BJ (cell line): ENCODE data around the genes RDX, HOATZ and HSPB2.

- CAGE, long polyA plus RNA: no peak
- RRBS: no CpG with 5 or more reads among the region's 12 CpGs
Measured at GRCh38 chr11:108357716-108358376, 109.5 kb downstream of the C11orf65 start.

DNA sequence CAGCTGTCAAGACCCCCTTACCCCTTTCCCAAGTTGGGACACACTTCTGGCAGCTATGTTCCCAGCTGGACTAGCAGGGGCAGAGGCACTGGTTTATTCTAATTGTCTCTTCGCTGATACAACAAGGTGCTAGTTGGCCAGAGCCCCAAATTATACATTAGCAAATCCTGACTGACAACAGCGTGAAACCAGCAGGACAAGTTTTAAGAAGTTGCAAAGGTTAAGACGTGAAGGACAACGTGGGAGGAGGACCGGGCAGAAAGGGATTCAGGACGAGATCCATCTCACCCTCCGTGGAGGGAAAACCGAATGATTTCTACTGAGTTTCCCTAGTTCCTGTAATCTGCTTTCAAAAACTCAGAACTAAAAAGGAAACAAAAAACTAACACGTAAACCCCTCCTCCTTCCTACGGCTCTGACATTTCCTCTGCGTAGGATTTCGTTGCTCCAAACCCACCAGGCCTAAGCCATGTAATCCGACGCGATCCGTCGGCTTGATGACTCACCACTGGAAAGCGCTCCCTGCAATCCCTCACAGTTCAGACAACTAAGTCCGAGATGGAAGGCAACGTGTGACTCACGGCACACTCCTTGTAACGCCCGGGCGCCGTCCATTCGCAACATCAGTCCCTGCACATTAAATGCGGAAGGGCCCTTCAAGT is 758 bp downstream of the POGLUT3 start:
- CAGE, long polyA plus RNA: no peak
- RRBS: no CpG with 5 or more reads among the region's 27 CpGs

- CAGE, long polyA plus RNA: no peak
- RRBS: no CpG with 5 or more reads among the region's 3 CpGs
Measured at GRCh38 chr11:110127929-110128604, 34.9 kb downstream of the ZC3H12C start.

- CAGE, long polyA plus RNA: no peak
- RRBS: 1% methylated on average over 32 of the region's 51 CpGs
Measured at GRCh38 chr11:110295640-110296325, 631 bp downstream of the RDX start.

GRCh38 chr11:110296326-110297330 is at the start of gene RDX:
Gene RDX, minus strand, starts transcription at chr11:110296614.
- CAGE, long polyA plus RNA: start-site peak on the minus strand at chr11:110296483-110296537, 225 and 110 reads in 2 replicates; start-site peak on the minus strand at chr11:110296595-110296637, 116 and 238 reads in 2 replicates
- RRBS: 1% methylated on average over 33 of the region's 106 CpGs

GRCh38 chr11:110462925-110463986 is 33.5 kb downstream of the FDX1 start:
- CAGE, long polyA plus RNA: no peak
- RRBS: no CpG with 5 or more reads among the region's 10 CpGs

GRCh38 chr11:110522256-110522695 is 92.5 kb downstream of the FDX1 start:
- CAGE, long polyA plus RNA: no peak
- RRBS: no CpG with 5 or more reads among the region's 4 CpGs

DNA sequence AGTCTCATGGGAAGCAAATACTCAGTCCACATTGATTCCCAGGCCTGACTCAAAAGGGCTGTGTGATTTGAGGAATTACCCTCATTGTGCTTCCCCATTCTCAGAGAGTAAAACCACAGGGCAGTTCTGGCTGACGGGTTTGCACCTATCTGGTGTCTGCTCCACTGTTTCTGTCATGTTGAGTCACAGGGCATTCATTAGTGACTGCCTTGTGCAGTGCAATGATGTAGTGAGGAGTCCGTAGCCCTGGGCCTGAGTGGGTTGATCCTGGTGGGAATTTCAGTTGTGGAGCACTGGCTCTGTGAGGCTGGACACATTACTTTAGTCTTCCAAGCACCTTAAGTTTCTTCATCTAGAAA is 85.3 kb upstream of the ARHGAP20 start:
- CAGE, long polyA plus RNA: no peak
- RRBS: no CpG with 5 or more reads among the region's 2 CpGs

DNA sequence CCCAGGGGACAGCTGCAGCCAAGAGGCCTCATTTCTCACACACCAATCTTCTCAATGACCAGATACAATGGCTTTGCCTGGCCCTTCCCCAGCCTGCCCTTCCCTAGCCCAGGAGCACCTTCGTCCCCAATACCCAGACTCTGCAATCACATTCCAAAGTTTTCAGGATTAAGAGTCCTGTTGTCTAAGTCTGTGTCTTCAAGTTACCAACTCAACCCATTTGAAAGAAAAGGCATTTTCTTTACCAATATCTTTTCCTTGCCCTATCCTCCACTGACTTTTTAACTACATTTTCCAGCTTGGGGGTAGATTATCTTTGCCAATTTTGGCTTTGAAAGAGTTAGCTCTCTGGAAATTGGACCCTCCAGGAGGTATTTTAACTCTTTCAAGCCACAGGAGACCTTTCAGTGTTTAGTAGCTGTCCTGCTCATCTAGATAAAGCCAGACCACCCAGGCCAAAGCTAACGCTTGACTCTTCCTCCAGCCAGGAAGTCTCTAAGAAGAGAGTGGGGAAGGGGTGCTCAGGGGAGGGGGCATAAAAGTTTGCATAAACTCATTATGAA is 235.2 kb upstream of the ARHGAP20 start:
- CAGE, long polyA plus RNA: no peak
- RRBS: no CpG with 5 or more reads among the region's 2 CpGs

DNA sequence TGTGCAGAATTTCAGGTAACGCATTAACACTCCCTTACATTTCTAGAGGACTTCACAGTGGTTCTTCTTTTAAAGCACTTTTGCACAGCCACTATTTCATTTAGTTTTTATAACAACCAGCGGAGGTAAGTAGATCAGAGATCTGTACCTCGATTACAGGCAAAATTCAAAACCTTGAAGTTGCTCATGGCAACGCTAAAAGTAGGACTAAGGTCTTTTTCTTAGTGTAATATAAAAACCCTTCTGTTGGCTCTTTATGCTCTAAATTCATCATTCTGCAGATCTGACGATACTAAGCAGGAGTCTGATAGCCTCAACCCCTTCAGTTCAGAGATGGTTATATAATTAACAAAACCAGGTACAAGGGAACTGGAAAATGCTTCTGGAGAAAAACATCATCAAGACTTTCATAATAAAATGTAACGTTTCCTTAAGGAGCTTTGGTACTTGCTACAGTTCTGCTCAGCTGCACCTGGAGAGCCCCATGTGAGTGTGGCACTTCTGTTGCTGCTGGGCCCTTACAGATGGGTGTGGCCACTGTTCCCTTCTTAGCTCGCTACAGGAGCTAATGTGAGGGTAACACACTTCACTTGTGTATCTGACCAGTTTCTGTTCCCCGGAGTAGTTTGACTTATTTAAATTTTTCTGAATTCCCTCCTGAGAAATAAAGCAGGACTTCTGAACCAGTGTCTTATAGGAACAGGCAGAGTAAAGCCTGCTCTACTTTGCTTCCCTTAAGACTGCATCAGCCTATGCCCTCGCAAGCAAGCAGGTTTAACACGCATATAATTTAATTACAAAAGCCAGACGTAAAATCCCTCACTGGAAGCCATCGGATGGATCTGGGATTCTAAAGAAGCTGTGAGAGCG is 3.9 kb downstream of the POU2AF3 start:
- CAGE, long polyA plus RNA: no peak
- RRBS: no CpG with 5 or more reads among the region's 13 CpGs

GRCh38 chr11:111308145-111308414 is 9.7 kb downstream of the POU2AF3 start:
- CAGE, long polyA plus RNA: no peak
- RRBS: no CpG with 5 or more reads among the region's 6 CpGs

DNA sequence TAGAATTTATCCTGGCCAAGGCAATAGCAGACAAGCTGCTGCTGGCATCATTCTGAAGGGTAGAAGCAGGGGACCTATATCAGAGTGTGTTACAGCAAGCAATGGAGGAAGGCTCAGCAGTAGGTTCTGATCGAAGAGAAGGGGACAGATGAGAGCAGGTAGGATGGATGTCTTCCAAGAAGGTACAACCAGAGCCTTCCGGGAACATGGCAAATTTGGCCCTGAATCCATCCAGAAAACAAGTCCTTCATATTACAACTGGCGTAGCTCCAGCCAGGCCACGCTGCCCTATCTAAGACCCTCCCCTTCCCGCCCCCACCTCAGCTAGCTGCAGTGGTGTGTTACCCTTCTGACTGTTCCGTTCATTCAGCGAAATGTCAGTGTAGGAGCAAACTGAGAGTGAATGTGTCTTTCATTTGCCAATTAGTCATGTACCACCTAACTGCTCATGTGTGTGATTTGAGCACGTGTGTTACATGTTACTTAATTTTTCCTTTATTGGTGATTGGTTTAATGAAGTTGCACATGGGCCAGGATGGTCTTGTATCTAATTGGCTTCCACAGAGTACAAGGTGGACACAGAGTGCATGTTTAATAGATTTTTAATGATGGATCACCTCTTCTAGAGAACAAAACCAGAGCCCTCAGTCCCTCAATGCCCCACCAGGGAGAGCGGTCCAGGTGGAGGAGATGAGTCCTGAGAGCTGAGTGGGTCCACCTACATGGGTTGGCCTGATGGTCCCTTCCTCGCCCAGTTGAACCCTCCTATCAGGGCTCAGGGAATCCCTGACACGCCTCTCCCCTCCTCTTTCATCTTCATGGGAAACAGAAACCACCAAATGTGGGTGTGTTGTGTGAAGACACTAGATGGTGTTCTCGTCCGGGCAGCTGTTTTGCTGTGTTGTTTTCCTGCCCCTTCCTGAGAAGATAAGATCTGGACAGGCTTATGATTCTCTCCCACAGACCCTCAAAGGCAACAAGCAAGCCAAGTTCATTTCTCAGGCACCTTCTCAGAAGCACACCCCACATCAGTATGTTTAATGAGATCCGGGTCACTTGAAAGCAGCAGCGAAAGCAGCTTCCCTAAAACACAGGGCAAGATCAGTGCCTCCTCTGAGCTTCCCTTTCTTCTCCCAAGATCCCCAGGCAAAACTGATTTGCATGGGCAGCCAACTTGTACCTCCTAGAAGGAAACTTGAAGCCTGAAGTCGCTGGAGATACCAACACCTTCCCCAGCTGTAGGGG is 35.0 kb upstream of the POU2AF1 start:
- CAGE, long polyA plus RNA: no peak
- RRBS: no CpG with 5 or more reads among the region's 16 CpGs

- CAGE, long polyA plus RNA: no peak
- RRBS: no CpG with 5 or more reads among the region's 10 CpGs
Measured at GRCh38 chr11:111416892-111417556, 37.9 kb upstream of the POU2AF1 start.

DNA sequence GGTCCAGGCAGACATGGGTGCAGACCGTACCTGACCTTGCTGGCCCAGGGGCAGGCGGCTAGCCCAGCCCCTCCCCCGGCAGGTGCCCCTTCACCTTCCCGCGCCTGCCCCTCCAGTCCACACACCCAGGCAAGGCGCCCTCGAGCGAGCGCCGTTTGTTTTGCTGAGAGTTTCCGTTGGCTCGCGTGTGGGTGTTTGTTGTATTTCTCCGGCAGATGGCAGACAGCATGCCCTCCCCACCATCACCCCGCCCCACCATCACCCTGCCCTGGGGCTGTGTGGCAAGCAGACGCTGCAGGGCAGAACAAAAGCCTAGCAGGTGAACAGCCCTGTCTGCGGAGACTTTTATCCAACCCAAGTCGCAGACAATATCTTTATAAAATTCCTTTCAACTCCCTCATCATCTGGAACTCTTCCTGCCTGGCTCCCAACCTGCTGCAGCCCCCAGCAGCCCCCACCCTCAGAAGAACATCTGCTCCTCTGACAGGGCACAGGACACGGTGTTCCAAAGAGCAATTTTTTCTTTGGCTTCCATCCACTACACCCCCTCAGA is 57.7 kb upstream of the POU2AF1 start:
- CAGE, long polyA plus RNA: no peak
- RRBS: no CpG with 5 or more reads among the region's 19 CpGs

- CAGE, long polyA plus RNA: no peak
- RRBS: no CpG with 5 or more reads among the region's 34 CpGs
Measured at GRCh38 chr11:111514549-111515150, at the start of gene HOATZ. Gene HOATZ, plus strand, starts transcription at chr11:111514778.

DNA sequence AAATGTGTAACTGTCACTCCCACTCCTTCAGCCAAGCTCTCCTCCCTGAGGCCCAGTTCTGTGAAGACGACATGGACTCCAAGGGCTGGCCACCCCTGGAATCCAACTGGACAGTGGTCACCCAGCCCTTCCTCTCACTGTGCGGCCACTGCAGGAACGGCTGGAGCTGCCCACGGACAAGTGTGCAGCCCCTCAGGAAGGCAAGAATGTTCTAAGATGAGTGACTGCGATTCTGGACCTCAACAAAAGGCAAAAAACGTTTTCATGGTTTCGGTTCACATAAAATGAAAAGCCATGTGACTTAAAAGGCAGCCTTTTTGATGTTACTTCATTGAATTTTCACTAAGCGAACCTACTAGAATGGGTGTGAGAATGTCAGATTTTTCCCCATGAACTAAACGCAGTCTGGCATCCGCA is 29.8 kb downstream of the PPP2R1B start:
- CAGE, long polyA plus RNA: no peak
- RRBS: no CpG with 5 or more reads among the region's 10 CpGs

GRCh38 chr11:111737162-111738220 is 28.7 kb downstream of the PPP2R1B start:
- CAGE, long polyA plus RNA: no peak
- RRBS: 6% methylated on average over 3 of the region's 21 CpGs

DNA sequence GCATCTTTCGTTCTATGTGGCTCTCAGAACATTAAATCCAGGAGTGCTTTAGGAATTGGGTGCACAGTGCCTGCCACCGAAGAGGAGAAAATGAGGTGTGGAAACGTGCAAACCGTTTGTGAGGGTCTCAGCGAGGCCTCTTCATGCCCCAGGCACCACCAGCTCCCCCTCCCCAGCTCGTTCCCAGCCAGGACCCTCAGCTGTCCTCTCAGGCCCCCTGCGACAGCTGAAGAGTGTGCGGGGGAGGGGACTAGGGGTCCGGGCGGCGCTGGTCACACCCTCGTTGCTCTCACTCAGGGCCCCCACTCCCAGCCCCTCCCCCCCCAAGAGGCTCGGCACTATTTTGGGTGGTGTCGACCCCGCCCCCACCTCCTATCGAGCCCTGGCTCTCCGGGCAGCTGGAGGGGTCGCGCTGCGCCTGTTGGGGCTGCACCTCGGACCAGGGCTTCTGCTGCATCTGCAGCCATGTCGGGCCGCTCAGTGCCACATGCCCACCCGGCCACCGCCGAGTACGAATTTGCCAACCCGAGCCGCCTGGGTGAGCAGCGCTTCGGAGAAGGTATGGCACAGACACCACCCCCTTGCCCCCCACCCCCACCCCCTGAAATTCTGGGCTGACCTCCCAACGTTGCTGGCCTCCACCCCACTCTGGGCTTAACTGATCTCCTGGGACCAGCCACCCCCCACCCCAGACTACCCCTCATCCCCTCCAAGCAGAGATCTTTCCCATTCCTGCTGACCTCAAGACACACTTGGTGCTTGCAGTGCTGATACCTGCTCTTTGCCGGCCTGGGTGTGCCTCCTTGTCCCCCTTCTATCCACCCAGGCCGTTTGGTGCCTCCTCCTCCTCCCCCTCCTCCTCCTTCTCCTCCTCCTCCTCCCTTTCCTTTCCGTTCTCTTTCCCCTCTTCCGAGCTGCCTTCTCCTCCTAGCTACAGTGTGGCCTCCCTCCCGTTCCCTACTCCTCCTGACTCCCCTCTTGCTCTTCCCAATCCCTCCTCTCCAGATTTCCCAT is at the start of gene HSPB2:
HSPB2 (plus strand) TSS at position 370 of the 1,014 bp plus-strand sequence.
- CAGE, long polyA plus RNA: start-site peak on the plus strand centred at position 414 of the sequence, 34 bp wide, 17 and 28 reads in 2 replicates; start-site peak on the minus strand centred at position 812 of the sequence, 69 bp wide, 499 and 731 reads in 2 replicates
- RRBS: 13% methylated on average over 7 of the region's 37 CpGs

DNA sequence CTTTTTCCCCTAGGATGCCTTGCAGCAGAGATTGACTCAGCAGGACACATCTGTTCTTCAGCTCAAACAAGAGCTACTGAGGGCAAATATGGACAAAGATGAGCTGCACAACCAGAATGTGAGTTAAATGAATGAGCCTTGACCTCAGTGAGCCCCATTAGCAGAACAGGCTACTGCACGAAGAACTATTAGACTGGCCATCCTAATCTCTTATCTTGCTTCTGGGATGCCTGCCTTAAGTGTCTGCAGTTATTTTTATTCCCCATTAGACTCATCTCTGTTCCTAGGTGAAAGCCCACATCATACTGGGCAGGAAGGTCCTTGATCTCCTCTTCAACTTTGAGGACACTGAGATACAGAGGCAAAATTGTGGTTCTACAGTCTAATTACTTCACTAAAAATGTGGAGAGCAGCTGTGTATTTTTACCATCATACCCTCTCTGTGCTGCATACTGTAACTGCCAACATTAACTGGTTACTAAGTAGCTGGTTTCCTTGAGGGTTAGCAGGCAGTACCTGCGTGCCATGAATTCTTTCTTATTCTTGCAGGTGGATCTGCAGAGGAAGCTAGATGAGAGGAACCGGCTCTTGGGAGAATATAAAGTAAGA is 32.7 kb upstream of the DLAT start:
- CAGE, long polyA plus RNA: no peak
- RRBS: no CpG with 5 or more reads among the region's 3 CpGs

GRCh38 chr11:112016130-112016897 is 8.9 kb upstream of the DLAT start:
- CAGE, long polyA plus RNA: no peak
- RRBS: no CpG with 5 or more reads among the region's 9 CpGs